ENCODE measurements around the gene ALG10B.

DNA sequence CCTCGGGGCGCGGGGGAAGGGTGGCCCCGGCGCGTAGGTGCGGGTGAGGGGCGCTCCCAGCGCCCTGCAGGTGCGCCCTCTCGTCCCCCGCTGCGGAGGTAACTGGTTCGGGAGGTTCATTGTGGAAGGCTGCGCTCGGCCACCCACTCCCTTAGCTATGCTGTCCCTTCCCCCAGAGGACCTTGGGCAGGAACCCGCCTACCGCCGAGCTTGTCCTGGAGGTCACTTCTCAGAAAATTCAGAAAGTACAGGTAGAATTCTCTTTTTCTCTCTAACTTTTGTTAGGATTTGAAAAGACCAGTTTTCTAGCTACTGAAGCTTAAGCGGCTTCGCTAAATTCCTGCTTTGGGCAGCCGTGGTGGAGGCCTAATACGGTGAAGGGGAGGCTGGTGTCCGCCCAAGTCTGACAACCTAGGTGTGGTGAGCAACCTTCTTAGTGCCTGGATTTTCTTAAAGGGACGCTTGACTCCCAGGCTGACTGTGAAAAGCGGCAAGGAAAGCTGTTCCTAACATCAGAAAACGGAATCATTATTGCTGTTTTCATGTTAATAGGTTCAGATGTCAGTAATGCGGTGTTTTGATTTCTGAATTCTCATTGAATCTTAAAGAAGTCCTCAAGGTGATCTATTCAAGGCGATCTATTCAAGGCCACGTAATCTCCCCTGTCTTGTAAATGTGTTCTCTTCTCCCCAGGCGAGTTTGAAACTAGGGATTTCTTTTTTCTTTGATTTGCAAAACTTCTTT is 781 bp downstream of the FGD4 start:
- PRO-cap, 2 experiments = no peak in any of the 2 experiments

DNA sequence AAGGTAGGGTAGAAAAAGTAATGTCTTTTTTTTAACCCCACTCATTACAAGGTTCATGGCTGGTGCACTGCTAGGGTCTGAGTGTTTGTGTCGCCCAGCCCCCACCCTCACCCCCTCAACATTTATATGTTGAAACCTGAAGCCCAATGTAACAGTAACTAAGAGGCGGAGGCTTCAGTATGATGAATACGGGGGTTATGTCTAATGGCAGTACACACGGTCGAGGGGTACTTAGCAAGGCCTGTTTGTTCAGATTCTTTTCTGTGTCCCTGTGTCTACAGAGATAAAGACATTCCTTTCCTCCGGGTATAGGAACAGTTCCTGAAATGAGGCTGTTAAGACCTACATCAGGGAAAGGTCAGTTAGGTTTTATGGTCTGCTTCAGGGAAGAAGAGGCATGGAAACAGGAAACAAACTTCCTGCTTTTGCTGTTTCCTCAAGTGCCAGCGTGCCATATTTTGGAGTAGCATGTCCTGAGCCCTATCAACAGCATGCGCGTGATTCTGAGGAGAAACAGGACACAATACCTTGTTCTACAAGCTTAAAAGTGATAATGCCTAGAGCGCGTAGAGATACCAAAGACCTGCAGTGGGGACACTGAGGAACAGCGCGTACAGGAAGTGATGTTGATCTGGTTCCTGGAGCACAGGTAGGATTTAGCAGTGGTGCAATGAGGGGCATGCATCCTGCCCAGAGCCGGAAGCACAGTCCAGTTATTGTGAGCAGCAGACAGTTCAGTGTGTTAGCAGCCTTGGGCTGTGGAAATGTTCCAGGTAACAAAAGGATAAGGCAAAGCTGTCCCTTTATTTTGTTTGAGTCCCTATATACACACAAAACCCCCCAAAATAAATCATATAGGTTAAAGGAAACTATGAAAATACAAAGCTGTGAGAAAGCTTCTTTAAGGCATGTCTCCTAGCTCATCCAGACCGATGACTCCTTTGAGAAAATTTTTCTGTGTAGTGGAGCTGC is 47.2 kb downstream of the FGD4 start:
- PRO-cap, 2 experiments = no peak in any of the 2 experiments

DNA sequence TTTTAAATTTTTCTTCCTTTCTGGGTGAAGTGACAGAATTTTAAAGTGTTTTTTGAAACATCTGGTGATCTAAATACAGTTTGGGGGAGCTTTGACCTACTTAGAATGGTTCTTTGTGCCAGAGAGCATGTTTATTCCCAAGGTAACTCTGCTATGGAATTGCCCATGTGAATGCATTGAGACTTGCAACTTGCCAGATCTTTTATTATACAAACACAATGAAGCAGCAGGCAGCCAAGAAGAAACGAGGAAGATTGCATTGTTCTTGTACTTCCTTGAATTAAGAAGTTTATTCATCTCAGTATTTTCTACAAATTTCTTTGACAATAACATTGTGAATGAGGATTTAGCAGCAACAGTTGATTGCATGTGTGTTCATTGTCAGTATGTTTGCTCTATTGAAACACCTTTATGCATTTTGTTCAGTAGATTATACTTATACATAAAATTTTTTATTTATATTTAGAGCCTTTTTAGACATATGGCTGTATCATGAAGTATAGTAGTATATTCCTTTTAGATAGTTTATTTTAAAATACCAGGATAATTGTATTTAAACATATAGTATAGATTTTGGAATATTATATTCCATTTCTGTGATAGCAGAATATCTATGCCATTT is 55.6 kb downstream of the FGD4 start:
- PRO-cap, 2 experiments = no peak in any of the 2 experiments

GRCh38 chr12:32483379-32483961 is 84.1 kb downstream of the FGD4 start:
- PRO-cap, 2 experiments = no peak in any of the 2 experiments

- PRO-cap, 2 experiments = no peak in any of the 2 experiments
These were observed 128.8 kb upstream of the DNM1L start for GRCh38 chr12:32550356-32550641.

GRCh38 chr12:32627562-32628341 is 51.3 kb upstream of the DNM1L start:
- PRO-cap, 2 experiments = no peak in any of the 2 experiments

DNA sequence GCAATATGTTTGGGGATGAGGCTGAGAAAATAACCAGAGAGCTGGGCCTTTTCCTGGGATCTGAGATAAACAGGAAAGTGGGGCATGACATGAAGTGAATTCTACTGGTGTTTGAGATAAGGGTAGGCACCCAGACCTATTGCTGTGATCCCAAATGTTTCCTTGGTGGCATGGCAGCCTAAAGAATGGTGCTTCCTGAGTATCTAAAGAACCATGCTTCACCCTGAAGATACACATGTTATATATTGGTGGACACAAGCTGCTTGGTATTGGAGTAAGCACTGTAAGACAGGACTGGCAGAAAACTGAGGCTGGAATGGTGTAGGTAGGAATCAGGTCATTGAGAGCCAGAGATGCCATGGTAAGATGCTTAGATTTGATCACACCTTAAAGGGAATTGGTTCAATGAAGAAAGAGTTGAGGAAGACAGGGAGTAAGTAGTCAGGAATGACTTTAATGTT is 50.3 kb upstream of the DNM1L start:
- PRO-cap, 2 experiments = no peak in any of the 2 experiments

GRCh38 chr12:32894563-32895094 is 1.9 kb downstream of the PKP2 start:
- PRO-cap, 2 experiments = no peak in any of the 2 experiments

DNA sequence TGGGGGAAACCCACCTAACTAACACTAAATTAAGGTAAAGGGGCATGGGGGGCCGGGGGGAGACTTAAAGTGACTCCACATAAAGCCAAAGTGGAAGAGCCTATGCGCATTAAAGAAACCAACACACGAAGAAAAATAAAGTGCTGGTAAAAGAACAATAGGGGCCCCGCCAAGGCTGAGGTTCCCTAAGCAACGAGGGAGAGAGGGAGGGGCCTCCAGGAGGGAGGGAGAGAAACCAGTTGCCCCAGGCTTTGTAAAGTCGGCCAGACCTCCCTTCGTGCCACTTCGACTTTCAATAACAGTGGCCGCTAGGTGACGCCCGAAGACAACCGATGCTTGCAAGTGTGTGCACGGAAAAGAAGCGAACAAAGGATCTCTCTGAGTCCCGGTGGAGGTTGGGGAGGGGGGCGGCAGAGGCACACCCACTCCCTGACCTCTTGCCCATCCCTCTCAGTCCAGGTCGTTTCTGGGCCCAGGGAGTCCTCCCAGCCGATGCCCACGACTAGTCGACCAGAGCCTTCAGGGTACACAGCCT is 263.0 kb upstream of the ALG10B start:
- PRO-cap, 2 experiments = no peak in any of the 2 experiments

DNA sequence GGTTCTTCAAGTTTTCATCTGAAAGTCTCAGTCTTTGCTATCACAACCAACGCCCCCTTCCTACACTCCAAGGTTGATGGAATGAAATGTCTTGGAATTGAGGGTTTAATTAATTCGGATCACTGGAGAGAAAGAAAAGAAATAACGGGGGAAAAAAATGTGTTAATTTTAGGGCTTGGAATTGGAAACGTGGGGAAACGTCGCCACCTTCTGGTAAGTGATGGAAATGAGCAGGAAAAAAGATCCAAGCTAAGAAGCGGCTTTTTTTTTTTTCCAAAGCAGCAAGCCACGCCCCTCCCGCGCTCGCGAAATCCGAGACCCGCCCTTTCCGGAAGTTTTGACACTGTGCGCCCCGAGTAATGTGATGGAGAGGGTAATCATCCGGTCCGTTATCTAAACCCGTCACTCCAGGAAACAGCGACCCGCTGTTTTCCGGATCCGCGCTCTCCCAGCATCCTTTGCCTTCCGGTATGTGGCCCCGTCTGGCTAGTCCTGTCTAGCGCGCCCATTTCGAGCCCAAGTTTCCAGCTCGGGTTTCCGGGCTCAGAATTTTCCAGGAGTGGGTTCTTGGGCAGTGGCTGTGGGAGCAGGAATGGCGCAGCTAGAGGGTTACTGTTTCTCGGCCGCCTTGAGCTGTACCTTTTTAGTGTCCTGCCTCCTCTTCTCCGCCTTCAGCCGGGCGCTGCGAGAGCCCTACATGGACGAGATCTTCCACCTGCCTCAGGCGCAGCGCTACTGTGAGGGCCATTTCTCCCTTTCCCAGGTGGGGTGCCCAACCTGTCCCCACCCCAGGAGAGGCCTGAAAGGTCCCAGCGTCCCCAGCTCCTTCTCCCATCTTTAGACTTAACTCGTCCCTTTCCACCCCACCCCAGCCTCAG is at the start of gene ALG10B:
ALG10B (plus strand) TSS at position 473 of the 878 bp plus-strand sequence.
- PRO-cap, 2 experiments = peak in 2 of 2 experiments; most common plus-strand start position 454 of the sequence (in 2)

DNA sequence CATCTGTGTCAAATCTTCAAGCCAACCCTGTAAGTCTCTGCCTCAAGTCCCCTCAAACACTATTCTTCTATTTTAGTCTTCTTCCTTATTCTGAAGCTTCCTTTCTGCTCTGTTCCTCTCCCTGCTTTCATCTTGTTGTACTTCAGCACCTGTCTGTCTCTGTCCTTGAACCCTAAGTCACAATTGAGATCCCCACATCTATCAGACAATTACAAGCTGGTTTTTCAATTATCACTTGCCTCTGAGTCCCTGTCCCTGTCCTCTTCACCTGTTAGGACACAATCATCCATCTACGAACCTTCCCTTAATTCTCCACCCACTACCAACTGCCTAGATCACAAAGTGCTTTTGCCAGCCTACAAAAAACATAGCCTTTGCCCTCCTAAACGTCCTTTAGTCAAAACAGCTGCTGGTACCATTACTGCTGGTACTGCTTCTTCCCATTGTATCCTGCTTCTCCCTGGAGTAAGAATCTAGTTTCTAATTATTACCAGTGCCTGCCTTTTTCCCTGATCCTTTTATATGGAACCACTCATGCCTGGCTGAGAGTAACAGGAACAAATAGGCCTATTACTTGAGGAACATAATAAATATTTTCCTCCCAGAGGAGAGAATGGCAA is 82.1 kb downstream of the CPNE8 start:
- PRO-cap, 2 experiments = no peak in any of the 2 experiments

- PRO-cap, 2 experiments = no peak in any of the 2 experiments
These were observed 67.1 kb downstream of the CPNE8 start for GRCh38 chr12:38838266-38838654.

DNA sequence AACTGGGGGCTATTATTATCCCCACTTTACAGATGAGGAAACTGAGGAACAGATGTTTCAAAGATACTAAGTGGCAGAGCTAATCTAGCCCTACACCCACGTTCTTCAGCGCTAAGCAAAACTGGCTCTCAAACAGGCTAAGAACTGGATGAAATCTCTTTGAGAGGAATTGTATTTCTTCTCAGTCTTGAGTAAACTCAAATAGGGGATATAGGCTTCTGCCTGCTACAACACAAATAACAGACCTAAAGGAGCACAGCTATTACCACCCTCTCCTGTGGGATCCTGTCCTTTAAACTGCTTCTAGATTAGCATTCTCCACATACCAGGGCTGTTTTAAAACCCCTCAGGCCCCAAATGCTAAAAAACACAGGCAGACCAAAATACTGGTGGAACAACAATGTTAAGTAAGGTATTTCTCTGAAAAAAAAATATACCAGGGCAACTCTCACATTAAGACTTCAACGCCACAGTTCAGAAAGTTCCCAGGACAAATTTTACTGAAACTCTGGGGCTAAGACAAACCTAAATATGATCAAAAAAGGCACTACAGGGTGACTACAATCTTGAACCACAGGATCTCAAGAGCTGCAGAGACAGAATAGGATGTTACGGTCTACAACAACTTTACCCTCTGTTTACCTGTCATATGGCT is 7.4 kb downstream of the CPNE8 start:
- PRO-cap, 2 experiments = no peak in any of the 2 experiments

- PRO-cap, 2 experiments = peak in 1 of 2 experiments; most common plus-strand start chr12:38906915 (in 1); most common minus-strand start chr12:38906765 (in 1)
These were observed 1.3 kb upstream of the CPNE8 start for GRCh38 chr12:38906434-38907273.

DNA sequence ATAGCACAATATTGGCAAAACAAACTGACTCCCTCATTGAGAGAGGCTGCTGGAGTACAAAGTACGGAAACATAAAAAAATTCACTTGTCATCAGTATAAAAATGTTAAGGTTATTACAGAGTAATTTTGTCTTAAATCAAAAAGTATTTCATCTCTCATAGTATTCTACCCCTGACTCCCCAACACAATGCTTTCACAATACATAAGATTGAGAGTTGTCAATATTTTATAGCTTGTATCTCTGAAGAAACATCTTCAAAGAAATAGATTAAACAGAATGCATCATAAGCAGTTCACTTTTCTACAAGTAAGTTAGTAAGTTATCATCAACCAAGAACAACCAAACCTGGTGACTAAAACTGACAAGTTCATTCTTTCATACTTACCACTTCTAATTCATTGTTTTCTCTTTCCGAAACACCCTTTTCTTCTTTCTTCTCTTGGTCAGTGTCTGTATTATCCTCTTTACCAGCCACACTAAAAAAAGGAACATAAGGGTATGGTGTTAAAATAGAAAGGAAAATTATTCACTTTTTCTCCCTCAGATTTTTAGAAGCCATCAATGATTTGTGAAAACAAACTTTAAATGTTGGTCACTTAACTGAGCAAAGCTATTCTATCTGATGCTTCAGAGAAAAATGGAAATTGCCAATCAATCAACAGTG is 101.1 kb downstream of the KIF21A start:
- PRO-cap, 2 experiments = no peak in any of the 2 experiments

- PRO-cap, 2 experiments = no peak in any of the 2 experiments
These were observed 213.1 kb downstream of the C12orf40 start for GRCh38 chr12:39839073-39839581.

DNA sequence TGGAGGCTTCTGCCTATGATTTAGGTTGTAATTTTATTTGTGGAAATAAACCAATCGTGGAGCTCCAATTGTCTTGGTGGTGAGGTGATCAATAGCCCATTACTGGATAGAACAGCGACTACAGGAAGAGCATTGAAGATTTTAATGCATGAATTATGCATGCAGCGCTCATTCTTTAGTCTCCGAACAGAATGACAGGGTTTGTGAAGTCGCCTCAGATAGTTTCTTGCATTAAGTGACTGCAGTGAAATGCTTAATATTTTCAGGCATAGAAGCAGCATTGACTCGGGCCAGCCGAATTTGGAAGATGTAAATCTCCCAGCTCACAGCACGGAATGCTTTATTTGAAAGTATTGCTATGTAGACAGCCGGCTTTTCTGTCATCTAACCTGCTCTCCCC is 135.5 kb downstream of the CNTN1 start:
- PRO-cap, 2 experiments = no peak in any of the 2 experiments

GRCh38 chr12:41281366-41281856 is 93.3 kb downstream of the PDZRN4 start:
- PRO-cap, 2 experiments = no peak in any of the 2 experiments

DNA sequence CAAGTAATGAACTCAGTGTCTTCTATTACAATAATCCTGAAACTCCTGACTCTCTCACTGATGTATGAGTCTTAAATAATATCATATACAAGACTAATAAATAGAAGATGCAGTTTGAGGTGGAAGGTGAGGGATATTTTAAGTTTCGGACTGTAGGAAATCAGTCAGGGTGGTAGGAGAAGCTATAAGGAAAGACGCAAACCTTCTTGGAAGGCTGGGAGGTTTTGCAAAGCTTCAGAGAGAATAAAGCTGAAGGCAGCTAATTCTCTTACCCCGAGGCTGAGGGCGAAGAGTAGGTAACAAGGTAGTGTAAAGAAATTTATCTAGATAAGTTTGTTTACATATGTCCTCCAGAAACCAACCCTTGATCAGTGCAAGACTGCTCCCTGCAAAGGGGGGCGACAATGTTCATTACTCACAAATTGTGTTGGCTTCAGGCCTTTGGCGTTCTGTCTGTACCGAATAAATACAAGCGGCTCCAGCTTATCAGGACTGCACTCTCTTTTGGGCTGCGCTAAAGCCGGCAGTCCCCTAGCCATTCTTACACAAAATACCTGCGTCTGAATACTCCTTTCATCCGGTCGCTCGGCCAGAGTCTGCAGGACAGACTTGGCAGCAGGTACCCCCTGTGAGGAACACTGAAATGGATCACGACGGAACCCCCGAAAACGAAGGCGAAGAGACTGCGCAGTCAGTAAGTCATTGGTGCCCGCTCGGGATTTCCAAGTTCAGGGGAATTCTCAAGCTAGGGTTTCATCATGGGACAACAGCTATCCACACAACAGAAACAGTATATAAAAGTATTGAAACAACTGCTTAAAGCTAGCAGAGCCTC is 116.3 kb downstream of the PPHLN1 start:
- PRO-cap, 2 experiments = no peak in any of the 2 experiments

DNA sequence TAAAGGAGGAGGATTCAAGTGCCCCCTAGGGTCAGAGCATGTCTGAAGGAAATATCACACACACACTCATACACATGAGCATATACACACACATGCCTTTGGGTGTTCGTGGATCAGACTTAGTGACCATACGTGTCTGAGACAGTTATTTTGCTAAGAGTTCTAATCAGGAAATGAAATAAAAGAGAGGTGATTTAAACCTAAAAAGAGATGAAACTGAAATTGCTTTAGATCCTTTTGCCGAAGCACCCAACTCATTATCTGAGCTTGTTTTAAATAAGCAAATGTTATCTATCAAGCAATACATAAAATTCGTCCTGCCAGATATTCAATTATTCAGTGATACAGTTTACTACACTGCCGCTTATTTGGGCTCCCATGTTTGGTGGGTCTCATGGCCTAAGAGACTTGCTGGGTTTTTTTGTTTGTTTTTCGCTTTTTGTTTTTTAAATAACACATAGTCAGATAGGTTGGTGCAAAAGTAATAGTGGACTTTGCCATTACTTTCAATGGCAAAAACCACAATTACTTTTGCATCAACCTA is 260.9 kb downstream of the ADAMTS20 start:
- PRO-cap, 2 experiments = no peak in any of the 2 experiments

Measured in monocyte (primary cell).